PFSK-1 (cell line): ENCODE measurements around a stretch of chr20.

- RRBS: 86% methylated on average over 14 of the region's 35 CpGs
Measured at GRCh38 chr20:63533646-63534517, 3.3 kb downstream of the PTK6 start.

- RRBS: 100% methylated on average over 1 of the region's 43 CpGs
Measured at GRCh38 chr20:63572054-63572709, 1.9 kb downstream of the HELZ2 start.

GRCh38 chr20:63599086-63600188 is 25.4 kb upstream of the HELZ2 start:
- RRBS: no CpG with 5 or more reads among the region's 52 CpGs

DNA sequence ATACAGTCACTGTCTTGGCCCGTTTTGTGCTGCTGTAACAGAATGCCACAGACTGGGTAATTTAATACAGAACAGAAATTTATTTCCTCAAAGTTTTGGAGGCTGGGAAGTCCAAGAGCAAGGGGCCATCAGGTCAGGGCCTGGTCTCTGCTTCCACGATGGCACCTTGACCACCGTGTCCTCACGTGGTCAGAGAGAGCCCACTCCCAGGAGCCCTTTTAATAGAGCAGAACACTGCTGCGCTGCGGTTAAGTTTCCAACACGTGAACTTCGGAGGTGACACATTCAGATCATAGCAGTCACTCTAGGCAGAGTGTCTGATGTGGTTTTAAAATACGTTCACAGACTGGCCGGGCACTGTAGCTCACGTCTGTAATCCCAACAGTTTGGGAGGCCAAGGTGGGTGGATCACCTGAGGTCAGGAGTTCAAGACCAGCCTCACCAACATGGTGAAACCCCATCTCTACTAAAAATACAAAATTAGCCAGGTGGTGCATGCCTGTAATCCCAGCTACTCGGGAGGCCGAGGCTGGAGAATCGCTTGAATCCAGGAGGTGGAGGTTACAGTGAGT is 8.9 kb upstream of the GMEB2 start:
- RRBS: no CpG with 5 or more reads among the region's 14 CpGs

GRCh38 chr20:63640749-63641230 is 12.4 kb downstream of the STMN3 start:
- RRBS: no CpG with 5 or more reads among the region's 32 CpGs

DNA sequence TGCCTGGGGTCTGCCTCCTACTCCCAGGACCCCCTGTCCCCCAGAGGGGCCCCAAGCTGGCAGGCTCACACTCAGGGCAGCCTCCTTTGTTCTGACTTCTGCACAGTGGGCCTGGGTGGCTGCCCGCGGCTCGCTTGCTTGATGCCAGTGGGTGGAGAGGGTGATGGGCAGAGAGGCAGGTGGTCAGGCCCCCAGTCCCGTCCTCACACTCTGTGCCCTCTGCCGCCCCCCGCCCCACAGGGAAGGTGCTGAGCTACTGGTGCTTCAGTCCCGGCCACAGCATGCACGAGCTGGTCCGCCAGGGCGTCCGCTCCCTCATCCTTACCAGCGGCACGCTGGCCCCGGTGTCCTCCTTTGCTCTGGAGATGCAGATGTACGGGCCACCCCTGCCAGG is 9.1 kb upstream of the TNFRSF6B start:
- RRBS: 97% methylated on average over 9 of the region's 15 CpGs

GRCh38 chr20:63692969-63693377 is 3.5 kb upstream of the TNFRSF6B start:
- RRBS: no CpG with 5 or more reads among the region's 12 CpGs

DNA sequence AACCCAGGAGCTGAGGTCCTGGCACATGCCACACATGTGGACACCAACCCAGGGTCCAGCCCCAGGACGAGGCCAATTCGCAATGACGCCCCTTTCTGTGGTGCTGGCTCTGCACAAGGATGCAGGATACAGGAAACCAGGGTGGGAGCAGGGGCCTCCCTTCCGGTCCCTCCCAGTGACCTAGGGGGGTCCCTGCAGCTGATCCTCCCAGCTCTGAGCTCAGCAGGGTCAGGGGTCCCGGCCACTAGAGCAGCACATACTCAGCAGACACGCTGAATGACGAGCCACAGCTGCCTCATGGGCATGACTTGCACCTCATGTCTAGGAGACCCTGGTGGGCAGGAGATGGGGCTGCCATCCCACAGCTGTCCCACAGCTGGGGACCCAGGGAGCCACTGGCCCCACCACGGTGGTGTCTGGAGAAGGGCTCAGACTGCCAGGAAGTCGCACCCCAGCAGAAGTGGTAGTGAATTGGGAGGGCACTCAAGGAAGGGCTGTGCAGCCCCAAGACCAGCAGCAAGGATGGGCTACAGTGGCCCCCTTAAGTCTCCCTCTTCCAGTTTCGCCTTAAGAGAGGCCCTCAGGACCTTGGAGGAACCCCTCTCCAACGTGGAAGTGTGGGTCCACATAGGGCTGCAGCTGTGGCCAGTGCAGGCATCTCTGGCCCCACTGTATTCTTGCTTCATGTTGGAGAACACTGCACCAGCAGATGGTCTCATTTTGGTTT is 3.5 kb downstream of the ARFRP1 start:
- RRBS: 94% methylated on average over 2 of the region's 11 CpGs

GRCh38 chr20:63736763-63737291 is 363 bp downstream of the LIME1 start:
- RRBS: no CpG with 5 or more reads among the region's 10 CpGs

- RRBS: no CpG with 5 or more reads among the region's 13 CpGs
Measured at GRCh38 chr20:63751507-63751761, 11.9 kb downstream of the SLC2A4RG start.

DNA sequence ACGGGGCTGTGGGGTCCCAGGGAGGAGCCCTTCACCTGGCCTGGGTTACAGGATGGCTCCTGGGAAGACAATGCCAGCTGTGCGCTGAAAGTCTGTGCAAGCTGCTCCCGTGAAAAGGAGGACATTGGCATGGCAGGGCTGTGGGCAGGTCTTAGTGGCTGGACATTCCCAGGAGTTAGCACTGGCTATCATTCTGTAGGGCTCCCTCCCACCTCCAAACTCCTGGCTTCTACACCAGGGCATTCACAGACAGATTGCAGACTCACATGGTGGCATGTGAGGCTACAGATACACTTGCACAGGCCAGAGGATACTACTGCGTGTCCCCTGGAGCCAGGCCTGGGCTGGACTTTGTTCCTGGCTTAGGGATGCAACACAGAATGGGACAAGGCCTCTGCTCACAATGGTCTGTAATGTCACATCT is 1.7 kb upstream of the TPD52L2 start:
- RRBS: no CpG with 5 or more reads among the region's 4 CpGs

GRCh38 chr20:63892522-63893030 is 2.4 kb upstream of the DNAJC5 start:
- RRBS: no CpG with 5 or more reads among the region's 8 CpGs

GRCh38 chr20:63897807-63898466 is 3.0 kb downstream of the DNAJC5 start:
- RRBS: no CpG with 5 or more reads among the region's 9 CpGs

DNA sequence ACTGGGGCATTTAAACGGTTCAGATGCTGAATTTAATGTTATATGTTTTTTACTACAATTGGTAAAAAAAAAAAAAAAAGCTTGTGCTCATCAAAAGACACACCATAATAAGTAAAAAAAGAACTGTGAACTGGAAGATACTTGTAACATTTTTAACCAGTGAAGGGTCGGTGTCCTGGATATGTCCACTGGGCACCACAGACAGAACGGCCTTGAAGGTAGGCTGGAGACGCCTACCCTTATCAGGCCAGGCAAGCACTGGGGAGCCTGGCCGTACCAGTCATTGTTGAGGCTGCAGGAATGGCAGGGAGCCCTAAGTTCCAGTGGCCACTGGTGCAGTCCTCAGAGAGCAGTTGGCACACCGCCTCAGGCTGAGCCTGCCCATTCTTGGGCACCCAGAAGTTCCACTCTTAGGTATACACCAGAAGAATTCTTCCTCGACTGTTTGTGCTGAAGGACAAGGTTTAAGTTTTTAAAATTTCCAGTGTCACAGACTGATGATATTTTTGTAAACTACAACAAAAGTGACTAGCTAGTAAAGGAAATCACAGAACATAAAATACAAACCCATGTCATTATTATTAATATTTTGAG is 20.5 kb downstream of the DNAJC5 start:
- RRBS: no CpG with 5 or more reads among the region's 7 CpGs

- RRBS: 85% methylated on average over 3 of the region's 39 CpGs
Measured at GRCh38 chr20:63942198-63943248, 13.7 kb downstream of the UCKL1 start.

DNA sequence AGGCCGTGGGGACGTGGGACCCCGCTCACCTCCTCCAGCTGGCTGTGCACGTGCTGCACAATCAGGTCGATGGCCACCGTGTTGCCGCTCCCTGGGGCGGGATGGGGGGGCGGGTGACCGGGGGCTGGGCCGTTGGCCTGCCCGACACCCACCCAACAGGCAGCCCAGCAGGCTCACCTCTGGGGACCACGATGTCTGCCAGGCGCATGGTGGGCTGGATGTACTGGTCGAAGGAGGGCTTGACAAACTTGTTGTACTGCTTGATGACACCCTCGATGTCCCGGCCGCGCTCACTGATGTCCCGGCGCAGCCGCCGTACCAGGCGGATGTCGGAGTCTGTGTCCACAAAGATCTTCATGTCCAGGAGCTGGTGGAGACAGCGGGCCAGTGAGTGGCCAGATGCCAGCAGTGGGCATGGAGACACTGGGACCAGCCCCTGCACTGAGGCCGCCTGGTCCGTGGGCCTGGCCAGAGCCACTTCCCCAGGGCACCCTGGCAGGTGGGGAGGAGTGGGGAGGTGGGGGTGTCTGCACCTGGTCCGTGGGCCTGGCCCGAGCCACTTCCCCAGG is 11.8 kb downstream of the UCKL1 start:
- RRBS: no CpG with 5 or more reads among the region's 30 CpGs

DNA sequence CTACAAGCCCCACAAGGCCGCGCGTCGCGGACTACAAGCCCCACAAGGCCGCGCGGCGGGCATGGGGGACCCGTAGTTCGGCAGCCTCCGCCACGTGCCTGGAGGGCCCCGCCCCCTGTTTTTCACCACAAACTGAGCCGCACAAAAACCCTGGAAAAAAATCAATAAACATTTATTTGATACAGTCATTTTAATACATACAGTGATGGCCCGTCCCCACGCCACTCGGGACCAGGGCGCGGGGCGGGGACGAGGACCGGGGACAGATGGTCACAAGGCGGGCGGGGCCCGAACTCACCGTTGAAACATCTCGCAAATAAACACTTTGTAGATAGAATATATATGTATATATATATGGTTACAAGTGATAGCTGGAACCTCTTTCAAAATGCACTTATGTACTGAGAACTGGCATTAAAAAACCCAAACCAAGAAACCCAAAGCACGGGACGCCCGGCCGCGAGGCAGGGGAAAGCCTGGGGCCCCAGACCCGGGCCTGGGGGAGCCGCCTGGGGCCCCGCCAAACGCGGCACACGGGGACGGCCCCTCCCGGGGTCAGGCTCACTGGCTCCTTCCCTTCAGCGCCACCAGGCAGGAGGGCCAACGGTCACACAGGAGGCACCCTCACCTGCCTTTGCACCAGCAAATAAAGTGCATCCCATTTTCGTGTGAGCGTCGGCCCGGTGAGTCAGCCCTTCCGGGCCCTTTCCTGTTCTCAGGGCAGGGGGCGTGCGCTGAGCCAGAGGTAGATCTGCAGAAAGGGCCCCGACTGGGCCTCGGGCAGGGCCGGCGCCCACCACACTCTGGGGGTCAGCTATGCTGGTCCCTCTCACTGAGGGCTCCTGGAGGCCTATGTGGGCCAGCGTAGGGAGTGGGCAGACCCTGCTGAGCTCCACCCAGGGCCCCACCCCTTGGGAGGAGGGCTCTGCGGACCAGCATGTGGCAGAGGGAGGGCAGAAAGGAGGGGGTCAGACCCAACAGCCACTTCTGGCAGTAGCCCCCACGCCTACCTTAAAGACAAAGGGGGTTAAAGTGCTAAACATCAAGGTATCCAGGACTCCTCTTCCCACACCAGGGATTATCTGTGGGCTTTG is 684 bp upstream of the UCKL1 start:
- RRBS: 41% methylated on average over 14 of the region's 57 CpGs

DNA sequence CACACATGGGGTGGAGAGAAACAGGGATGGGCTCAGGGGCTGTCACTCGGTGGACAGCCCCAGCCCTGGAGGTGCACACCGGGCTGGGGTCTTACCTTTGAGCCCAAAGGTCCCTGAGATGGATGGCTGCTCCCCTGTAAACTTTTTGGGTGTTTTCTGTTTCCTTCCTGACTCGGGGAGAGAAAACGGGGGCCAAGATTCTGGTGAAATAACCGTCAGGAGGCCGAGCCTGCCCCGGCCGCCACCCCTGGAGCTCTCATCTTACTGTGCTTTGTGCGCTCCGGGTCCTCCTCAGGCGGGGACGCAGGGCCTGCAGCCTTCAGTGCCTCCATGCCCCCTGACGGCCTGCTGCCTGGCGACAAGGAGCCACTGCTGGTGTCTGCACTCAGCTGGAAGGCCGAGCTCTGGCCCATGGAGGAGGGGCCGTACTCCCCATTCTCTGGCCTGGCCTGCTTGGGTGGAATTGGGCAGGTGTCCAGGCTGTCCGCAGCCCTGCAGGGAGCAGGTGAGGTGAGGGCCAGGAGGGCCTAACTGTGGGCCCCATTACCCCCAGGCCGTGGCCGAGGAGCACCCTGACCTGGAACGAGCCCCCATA is 5.4 kb downstream of the ZNF512B start:
- RRBS: 100% methylated on average over 2 of the region's 20 CpGs

- RRBS: 22% methylated on average over 5 of the region's 31 CpGs
Measured at GRCh38 chr20:63968880-63969476, 752 bp downstream of the ZNF512B start.

- RRBS: 96% methylated on average over 5 of the region's 16 CpGs
Measured at GRCh38 chr20:64025728-64026138, 10.2 kb upstream of the C20orf204 start.